Endothelial cell (in vitro differentiated cells): ENCODE measurements around a stretch of chr14.

GRCh38 chr14:100567017-100567522 is 20.1 kb downstream of the BEGAIN start:
- PRO-cap = no peak

DNA sequence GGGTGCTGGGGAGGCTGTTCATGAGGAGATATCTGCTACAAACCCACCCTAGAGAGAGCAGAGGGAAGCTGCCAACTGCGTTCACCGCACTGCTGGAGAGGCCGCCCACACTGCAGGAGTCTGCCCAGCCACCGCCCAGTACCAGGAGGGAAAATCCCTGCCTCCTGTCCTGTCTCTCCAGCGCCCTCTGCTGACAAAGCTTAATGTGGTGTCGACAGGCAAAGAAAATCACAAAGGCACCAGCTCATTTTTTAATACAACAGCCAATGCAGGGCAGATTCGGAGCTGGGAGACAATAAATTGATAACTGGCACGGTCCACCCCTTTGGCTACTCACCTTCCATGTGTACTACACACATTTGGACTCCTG is 58.5 kb upstream of the BEGAIN start:
- PRO-cap = unidirectional peak, minus-strand start at position 112 of the sequence

GRCh38 chr14:100680484-100681255 is 46.0 kb upstream of the DLK1 start:
- PRO-cap = no peak

DNA sequence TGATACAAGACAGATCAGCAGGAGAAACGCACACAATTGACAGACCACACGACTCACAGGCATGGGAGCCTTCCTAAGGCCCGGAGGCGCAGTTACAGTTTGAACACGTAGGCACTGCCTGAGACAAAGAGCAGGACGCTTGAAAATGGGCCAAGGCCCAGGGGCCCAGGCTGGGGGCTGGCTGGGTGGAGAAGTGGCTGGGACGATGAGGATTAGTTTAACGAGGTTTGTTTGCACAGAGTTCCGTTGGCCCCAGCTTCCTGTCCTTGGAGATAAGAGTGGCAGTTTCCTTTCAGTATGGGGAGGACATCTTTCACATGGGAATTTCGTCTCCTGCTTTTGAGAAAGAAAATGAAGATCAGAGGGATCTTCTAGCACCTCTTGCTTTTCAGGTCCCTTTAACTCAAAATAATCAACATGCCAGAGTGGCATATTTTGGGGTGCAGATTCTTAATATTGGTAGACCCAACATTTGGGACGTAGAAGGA is 44.5 kb downstream of the DLK1 start:
- PRO-cap = no peak

GRCh38 chr14:100824114-100824711 is 79.3 kb downstream of the RTL1 start:
- PRO-cap = no peak

DNA sequence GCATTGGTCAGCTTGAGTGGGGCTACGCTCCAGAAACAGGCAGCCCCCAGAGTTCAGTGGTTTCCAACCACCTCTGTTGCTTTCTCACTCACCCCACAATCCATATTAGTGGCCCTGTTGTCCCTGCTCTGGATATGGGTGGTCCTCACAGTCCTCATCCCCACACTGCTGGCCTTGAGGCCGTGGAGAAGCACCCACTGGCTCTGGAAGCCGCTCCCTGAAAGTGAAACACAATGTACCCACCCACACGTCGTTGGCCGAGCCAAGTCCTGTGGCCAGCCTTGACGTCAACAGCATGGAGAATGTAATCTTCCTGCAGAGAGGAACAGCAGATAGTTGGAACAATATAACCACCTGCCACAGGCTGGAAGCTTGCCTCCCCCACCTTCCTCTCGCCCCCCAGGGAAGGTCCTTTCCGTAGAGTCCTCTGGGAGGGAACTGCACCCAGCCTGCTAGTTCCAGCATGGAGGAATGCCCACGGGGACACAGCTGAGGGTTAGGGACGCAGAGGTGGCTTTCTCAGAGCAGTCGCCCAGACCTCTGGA is 351.9 kb upstream of the RTL1 start:
- PRO-cap = no peak

- PRO-cap = no peak
These were observed 426.8 kb upstream of the PPP2R5C start for GRCh38 chr14:101334648-101335202.

DNA sequence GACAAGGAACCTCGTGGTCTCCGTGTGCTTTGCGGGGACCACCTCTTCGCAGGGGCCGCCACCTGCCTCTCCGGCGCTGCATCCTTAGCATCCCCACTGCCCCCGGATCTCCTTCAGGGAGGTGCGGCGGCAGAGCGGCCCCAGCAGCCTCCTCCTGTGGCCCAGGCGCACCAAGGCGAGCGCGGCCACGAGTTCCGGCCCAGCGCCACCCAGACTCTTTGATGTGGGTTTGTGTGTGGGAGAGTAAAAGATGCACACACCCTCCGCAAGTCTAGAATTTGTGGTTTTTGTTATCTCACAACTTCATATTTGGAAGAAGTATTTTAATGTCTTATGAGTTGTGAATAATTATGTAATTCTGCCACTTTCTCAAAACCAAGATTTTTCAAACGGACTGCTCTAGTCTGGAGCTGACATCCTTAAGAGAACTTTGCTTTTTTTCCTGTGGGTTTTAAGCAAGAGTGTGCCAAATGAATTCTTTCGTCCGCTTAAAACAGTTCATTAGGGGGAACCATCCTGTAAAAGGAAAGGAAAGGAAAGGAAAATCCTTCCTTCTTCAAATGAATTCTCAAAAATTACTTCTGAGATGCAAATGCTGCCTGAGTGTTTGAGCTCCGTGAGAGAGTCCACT is 318.9 kb upstream of the PPP2R5C start:
- PRO-cap = no peak

- PRO-cap = unidirectional peak, minus-strand start at chr14:101459420
These were observed 302.6 kb upstream of the PPP2R5C start for GRCh38 chr14:101458635-101459550.

- PRO-cap = no peak
These were observed 285.1 kb upstream of the PPP2R5C start for GRCh38 chr14:101476350-101476887.

DNA sequence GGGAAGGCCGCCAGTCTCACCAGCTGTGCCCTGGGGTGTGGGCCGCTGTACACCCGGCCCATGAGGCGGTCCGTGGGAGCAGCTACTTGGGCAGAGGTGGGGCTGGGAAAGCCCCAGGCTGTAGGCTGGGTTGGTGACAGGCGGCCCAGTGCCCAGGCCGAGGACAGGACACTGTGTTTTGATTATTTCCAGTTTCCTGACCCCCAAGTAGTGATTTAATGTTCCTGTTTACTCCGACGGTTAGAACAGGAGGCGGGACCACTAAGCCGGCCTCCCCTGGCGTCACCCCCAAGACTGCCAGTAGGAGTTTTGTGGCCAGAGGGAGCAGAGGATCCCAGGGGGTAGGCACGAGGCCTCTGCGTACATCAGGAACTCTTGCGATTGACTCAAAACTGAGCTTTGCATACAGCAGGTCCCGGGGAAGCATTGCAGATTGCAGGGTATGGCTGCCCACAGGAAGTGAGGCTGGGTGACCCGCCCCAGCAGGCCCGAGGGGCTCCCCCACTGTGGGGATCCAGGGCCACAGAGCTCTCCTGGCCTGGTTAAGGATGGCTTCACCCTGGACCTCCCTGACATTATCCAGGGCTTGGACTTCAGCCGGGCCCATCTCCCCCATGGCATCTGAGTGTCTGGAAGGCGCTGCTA is 242.7 kb upstream of the PPP2R5C start:
- PRO-cap = no peak

GRCh38 chr14:101814817-101816003 is 53.7 kb downstream of the PPP2R5C start:
- PRO-cap = no peak

GRCh38 chr14:101837944-101838361 is 76.4 kb downstream of the PPP2R5C start:
- PRO-cap = no peak

GRCh38 chr14:101842168-101842508 is 80.6 kb downstream of the PPP2R5C start:
- PRO-cap = no peak

- PRO-cap = no peak
These were observed 5.2 kb downstream of the HSP90AA1 start for GRCh38 chr14:102081464-102082307.

GRCh38 chr14:102086239-102086660 is 594 bp downstream of the HSP90AA1 start:
- PRO-cap = bidirectional peak, plus-strand start at chr14:102086602, minus-strand start at chr14:102086362

GRCh38 chr14:102134637-102135253 is 5.0 kb upstream of the WDR20 start:
- PRO-cap = no peak

DNA sequence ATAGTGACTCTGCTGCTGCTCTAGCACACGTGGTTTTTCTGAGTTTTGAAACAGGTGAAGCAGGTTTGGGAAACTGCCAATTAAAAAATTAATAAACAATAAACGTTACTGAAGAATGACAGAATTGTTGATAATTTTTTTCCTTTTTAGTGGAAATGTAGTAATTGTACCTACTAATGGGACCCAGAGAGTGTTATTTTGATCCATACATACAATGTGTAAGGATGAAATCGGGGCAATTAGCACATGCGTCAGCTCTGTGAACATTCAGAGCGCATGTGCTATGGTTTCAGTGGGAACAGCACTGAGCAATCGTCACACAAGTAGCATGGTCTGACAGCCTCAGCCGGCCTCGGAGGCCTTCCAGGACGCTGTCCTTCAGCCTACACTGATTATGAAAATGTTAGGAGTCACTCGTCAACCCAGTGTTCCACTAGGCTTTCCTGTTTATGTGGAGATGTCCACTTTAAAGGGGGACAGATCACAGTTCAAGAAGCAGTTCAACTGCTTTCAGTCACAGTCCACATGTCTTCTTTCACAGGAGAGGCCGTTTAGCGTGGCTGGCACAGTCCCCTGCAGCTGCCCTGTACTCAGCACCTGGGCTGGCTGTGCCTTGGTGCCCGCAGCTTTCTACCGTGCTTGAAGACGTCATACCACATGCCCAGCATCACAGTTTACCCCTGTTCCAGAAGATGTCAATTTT is 51.8 kb downstream of the MOK start:
- PRO-cap = no peak

DNA sequence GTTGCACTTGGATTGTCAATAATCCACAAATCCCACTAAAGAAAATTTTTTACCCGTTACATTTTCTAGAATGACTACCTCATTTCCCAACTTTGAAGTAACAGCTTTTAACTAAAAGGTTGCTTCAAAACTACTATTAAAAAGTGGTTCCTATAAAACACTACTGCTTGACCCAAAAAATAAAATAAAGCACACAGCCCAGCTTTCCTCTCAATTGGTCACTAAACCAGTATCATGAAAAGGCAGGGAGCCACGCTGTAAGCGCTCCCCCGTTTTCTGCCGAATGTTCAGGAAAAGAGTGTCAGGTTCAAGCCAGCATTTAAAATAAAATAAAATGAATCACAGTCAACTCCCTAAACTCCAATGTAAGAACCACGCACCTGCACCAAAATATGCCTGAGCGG is 660 bp downstream of the MOK start:
- PRO-cap = bidirectional peak, plus-strand start at position 221 of the sequence, minus-strand start at position 285 of the sequence

DNA sequence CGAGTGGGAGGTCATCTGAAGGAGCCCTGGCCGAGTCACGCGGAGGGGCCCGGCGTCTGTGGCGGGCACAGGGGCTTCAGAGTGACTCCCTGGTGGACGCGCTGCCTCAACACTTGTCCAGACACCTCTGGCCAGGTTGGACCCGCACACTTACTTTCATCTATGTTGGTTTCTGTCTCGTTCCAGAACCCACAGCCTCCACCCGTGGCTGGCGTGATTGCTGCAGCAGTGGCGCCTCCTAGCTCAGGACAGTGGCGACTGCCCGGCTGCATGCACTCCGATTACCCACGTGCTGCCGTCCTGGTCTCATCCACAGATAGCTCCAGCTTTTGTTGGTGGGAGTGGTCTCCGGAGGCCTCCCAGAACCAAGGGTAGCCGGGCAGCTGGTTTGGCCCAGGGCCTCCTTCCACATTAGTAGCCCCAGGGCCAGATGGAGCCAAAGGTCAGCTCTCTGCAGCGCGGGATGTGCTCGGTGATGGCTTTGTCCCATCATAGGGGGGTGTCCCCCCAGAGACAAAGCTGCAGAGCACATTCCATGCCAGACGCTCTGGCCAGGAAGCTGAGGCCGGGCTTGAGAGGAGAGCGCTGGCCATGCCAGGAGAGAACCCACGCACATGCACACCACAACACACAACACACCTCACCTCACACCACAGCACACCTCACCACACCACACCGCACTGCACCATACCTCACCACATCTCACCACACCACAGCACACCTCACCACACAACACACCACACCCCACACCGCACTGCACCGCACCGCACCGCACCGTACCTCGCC is 11.1 kb downstream of the ANKRD9 start:
- PRO-cap = no peak